Gallbladder (tissue), 1 donor: ENCODE measurements around a stretch of chr11.

GRCh38 chr11:33056800-33057441 lies 17.5 kb downstream of the TCP11L1 start:
- PRO-cap, result no peak

DNA sequence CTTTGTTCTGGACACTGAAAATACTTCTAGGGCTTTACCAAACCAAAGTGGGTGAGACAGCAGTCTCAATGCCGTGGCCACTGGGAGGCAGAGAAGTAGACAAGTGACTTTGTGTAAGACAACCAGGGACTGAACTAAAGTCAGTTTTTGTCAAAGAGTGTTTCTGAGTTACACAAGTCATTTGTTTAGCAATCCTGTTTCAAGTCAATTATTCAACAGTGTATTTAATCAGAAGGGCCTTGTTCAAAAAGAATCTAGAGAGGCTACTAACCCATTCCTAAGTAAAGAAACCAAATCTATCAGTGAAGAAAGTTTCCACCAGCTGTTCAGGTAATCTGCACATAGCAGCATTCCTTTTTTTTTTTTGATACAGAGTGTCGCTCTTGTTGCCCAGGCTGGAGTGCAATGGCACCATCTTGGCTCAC lies 46.7 kb downstream of the TCP11L1 start:
- PRO-cap, result no peak

DNA sequence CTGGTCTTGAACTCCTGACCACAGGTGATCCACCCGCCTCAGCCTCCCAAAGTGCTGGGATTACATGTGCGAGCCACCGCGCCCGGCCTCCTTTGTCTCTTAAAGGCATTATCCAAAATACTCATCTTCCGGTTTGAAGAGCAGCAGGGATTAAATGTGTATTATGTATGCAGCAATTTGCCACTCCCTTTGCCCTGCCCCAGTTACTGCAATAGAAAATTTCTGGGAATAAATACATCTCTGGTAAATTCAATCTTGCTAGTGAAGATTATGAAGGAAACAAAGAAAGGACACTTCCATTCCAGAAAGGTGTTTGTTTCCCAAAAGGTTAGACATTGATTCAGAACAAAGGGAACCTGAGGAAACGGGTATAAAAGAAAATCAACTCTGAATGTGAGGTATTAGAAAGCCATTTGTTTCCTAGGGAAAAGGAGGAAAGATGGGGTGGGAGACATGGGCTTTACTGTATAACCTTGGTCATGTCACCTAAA lies 1.1 kb upstream of the HIPK3 start:
- PRO-cap, result no peak

DNA sequence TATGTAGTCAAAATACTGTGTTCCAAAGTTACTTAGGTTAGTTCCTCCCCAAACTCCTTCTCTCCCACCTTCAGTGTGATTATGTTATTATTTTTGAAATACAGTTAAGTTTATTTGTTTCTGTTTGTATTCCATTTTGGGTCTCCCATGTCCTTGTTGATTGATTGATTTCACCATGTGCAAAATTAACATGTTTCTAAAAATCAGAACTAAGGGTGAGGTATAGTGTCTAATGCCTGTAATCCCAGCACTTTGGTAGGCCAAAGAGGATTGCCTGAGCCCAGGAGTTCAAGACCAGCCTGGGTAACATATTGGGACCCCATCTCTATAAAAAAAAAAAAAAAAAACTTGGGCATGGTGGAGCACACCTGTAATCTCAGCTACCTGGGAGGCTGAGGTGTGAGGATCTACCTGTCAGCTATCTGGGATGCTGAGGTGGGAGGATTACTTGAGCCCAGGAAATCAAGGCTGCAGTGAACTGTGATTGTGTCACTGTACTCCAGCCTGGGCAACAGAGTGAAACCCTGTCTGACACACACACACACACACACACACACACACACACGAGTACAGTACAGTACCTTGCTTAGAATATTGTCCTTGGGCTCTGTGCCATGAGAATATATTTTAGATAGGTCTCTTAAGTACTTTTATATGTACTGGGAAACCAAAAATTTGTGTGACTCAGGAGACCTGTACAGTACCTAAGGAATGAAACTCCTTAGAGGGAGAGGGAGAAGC lies 44.3 kb downstream of the HIPK3 start:
- PRO-cap, result no peak

DNA sequence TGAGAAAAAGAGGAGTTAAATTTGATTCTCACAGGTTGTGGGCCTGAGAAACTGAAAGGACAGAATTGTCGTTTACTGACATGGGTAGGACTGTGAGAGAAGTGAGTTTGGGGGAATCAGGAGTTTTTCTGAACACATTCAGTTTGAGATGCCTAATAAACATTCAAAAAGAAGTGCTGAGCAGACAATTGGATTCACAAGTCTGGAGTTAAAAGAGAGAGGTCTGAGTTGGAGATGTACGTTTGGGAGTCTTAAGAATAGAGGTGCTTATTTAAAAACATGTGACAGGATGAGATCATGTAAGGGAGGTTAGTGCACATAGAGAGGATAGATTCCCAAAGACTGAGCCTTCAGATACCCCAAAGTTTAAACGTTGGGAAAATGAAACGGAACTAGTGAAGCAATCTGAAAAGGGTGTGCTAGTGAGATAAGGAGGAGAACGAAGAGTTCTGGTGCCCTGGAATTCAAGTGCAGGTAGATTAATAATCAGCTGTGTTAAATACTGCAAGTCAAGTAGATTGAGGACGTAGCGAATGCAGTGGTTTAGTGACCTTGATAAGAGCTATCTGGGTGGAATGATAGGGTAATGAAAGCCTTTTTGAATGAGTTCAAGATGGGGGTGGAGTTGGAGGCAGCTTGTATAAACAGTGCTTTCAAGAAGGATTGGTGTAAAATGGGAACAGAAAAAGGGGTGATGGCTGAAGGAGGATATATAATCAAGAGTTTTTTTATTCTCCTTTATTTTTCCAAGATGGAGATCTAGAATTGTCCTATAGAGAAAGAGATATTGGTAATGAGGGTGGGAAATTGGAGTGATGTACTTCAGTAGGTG lies 55.0 kb upstream of the KIAA1549L start:
- PRO-cap, result no peak

DNA sequence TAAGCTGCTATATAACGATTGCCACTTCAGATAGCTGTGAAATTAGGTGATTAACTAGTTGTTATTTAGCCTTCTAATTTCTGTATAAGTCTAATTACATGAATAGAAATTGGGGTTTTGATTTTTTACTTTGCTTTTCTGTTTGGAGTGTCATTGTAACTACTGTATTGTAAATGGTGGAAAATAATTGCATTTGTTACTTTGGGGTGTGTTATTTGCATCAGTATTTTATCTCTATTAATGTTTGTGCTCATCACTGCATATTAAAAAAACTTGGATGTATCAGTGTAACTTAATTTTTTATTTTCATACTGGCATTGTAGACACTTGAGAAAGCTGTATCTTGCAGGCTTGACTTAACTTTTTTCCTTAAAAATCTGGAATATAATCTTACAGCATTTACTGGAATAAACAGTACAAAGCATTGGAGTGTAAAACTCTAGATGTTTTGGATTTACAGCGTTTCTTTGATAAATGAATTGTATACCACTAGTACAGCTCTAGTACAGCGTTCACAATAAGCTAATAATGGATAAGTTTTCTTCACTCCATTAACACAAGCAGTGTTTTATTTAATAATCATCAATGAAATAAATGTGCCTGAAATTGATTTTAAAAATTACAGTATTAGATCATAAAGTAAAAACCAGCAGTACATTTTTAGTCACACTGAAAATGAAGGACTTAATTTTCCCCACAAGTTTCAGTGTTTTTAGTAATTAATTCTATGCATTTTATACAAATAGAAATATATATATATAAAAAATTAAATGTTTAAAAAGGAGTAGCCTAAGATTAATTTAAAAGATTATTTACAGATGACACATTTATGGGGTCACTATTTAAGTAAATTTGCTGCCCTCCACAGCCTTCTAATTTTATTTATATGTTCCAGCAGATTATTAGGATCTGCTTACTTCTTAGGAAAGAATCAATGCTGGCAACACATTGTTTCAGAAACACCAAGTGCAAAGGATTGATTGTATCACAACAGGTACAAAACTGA lies 20.5 kb upstream of the KIAA1549L start:
- PRO-cap, result no peak

DNA sequence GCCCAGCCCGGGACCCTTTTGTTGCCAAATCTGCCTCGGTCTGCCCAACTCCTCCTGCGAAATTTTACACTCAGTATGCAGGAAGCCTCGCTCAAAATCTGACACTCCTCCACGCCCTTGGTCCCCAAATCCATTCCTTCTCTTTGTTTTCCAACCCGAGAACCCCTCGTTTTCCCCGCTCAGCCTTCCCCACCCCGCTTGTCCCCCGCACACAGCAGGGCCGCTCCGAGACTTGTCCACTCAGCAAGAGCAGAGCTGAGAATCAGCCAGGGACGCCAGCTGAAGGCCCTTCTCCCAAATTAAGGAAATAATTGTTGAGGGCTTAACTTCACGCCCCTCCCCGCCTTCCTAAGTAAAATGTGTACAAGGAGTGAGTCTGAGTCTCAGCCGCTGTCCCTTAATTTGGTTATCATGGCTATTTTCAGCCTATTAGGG lies 461 bp upstream of the FBXO3 start:
- PRO-cap, result no peak

DNA sequence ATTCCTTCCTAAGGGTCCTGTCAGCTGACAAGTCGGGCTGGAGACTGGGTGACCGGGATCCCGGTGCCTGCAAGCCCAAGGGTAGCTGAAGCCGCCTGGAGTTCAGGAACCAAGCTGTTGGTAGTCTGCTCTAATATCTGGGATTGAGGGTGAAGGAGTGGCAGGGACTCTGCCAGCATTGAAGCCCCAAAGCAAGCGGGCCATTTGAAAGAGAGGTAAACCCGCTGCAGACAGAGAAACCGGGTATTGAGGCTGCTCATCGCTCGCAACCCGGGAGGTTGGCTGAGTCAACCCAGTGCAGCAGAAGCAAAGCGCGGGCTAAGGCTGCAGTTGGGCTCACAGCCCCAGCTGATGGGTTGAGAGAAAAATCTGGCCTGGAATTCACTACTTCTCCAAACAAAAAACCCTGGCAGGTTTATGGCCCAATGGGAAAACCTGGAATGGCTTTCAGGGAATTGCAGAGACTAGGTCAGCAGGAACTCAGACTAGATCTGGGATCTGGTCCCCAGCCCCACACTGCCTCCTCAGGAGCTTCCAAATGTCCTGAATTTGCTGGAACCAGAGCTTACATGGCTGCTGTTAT lies 28.2 kb upstream of the FBXO3 start:
- PRO-cap, result no peak

- PRO-cap, result no peak
These were observed 14.7 kb downstream of the LMO2 start for GRCh38 chr11:33877118-33877608.

- PRO-cap, result no peak
These were observed 7.4 kb upstream of the LMO2 start for GRCh38 chr11:33899318-33899706.

- PRO-cap, result no peak
These were observed 29.3 kb upstream of the LMO2 start for GRCh38 chr11:33921195-33921634.

DNA sequence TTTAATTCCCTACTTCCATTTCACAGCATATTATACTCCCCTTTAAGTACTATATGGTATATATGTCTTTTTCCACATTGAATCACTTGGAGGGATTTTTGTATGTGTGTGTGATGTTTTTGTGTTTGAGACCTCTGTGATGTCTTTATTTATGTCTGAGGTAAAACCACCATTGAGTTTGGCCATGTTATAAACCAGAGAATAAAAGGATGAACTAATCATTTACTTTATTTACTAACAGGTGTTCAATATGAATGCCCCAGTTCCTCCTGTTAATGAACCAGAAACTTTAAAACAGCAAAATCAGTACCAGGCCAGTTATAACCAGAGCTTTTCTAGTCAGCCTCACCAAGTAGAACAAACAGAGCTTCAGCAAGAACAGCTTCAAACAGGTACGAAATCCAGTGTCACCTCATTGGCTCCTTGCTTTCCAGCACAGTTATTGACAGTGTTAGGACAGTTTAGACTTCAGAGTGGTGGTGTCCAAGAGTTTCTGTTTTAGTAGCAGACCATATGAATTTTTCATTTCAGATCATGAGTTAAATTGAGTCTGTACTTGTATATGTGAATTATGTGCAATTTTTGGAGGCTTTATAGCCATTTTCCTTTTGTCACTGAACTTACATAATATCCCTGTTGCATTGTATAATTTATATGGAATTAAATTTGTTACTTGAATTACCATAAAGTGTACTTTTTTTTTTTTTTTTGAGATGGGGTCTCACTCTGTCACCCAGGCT lies 13.6 kb upstream of the NAT10 start:
- PRO-cap, result no peak

- PRO-cap, result unidirectional peak, plus-strand start at chr11:34357116
These were observed 1.2 kb downstream of the ABTB2 start for GRCh38 chr11:34356350-34357337.

GRCh38 chr11:34495419-34496539 lies 17.8 kb downstream of the ELF5 start:
- PRO-cap, result no peak

DNA sequence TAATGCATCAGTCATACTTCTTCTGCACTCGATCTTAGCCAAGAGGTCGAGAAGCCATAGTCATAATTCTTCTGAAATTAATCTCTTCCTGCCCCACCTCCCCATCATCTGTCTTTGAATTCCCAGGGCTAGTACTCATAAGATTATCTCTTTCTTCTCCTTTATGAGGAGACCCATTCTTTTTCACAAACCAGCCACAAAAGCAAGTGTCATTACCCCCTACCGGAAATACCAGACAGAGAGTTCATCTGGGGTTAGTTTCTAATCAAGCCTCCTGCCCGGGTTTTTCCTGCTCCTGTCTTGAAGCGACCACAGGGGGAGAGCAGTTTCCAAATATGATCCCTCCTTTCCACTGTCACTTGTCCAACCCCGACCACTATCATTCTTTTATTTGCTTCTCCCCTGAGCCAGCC lies 21.3 kb upstream of the EHF start:
- PRO-cap, result no peak

GRCh38 chr11:34603361-34604085 lies 17.4 kb upstream of the EHF start:
- PRO-cap, result no peak

DNA sequence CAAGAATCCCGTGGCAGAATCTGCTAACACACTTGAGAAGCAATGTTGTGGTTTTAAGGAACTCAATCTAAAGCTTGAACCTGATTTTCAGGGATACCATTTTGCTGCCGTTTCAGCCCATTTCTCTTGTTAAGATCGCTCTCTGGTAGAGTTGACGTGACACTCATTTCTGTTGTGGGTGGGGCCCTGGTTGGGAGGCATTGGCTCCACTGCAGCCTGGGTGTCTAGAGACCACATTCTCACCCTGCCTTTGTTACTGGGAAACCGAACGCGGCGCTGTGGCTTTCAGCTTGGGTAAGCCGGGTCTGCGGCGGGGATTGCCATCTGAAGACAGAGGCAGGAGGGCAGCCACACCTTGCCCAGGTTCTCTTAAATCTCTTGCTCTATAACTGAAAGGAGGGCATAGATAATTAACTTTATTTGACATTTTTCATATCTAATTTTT lies 3.2 kb downstream of the EHF start:
- PRO-cap, result bidirectional peak, plus-strand start at position 323 of the sequence, minus-strand start at position 137 of the sequence

- PRO-cap, result unidirectional peak, plus-strand start at chr11:34632566
These were observed 11.5 kb downstream of the EHF start for GRCh38 chr11:34632155-34632973.

- PRO-cap, result no peak
These were observed 20.1 kb downstream of the EHF start for GRCh38 chr11:34641061-34641388.

DNA sequence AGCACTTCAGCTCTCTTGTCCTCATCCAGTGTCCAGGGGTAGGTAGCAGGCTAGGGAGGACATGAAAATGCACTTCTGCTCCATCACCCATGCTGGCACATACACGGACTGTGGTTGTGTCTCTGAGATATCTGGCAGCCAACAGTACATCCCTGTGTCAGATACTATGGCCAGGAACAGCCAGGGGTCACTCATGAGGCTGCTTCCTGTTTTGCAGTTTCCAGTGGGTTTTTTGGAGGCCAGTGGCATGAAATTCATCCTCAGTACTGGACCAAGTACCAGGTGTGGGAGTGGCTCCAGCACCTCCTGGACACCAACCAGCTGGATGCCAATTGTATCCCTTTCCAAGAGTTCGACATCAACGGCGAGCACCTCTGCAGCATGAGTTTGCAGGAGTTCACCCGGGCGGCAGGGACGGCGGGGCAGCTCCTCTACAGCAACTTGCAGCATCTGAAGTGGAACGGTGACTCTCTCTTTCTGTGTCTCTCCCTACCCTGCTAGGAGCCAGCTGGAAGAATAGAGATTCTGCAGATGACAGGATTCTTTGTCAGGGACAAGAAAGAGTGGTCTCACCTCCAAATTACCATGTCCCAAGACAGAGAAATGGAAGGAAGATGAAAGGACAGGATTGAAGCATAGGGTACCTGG lies 25.5 kb downstream of the EHF start:
- PRO-cap, result no peak